Bronchus fibroblast of lung (primary cell): ENCODE data around the gene GAS7.

DNA sequence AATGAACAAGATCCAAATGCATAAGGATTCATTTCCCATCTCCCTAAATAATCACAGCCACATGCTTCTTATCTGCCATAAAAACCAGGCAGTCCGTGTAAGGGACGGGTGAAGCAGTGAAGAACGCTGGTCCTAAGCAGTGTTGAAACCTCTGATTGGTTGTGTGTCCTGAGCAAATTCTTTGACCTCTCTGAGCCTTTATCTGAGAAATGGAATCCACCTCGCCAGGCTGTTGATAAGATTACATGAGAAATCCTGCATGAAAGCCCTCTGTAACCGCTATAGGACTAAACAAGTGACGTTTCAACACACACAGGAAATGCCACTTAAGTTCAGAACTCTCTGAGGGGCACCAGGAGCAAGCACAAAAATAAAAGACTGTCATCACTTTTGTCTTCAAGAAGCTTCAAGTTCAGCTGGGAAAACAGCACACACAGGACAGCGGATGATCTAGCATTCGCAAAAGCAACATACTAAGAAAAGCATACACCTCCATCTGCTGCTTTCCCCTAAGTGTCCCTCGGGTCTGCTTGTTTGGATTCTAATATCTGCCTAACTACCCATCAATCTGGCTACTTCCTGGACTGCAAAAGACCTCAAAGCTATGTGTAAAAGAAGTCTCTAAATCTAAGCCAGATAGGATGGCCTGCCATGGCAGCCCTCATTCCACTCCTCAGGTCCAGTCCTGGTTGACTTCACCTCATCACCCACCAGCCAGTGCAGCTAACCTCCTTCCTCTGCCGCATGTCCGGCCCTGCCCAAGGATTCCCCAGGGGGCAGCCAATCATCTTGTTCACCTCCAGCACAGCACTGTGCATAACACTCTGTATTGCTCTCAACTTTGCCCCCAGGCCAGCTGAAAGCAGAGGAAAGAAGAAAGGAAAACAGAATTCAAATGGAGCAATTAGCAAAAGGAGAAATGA lies 26.6 kb downstream of the GAS7 start:
- RAMPAGE, long total RNA: no peak

DNA sequence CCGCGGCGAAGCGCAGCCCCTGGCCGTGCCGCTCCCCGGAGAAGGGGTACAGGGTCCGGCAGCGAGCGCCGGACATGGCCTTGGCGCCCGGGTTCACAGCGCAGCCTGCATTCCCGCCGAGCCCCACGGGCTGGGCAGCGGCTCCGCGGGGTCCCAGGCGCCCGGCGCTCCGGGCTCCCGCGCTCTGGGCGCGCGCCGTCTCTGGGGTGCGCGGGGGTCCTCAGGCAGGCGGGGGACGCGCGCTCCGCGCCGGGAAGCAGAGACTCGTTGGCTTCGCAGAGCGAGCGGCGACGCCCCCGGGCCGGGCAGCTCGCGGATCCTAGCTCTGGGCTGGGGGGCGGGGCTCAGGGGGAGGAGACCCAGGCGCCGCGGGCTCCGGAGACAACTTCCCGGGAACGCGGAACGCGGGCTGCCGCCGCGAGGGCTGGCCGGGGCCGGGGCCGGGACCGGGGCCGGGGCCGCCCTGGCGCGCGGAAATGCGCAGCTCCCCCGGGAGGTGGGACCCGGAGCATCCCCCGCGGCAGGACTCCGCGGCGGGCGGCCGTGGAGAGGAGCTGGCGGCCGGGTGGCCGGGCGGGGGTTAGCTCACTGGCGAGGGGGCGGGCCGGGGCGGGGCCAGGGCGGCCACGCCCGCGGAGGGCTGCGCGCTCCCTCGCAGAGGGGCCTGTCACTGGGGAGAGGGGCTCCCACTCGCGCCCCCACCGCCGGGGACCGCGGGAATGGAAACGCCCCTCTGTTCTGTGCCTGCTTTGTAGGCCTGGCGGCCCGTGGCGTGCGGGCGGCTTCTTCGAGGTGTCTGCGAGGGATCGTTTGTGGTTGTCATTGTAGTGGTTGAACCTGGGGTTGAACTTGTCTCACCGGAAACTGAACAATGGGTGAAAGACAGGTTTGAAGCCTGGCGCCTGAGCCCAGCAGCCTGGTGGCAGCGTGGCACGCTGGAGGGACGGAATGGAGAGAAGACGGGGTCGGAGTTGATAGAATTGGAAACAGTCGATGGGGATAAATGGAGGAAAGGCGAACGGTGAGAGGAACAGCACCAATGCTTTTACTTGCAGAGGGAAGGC lies at the start of gene GAS7:
TSS of gene GAS7 (minus strand) at position 292 of the 1,064 bp plus-strand sequence.
- RAMPAGE, long total RNA: no peak

DNA sequence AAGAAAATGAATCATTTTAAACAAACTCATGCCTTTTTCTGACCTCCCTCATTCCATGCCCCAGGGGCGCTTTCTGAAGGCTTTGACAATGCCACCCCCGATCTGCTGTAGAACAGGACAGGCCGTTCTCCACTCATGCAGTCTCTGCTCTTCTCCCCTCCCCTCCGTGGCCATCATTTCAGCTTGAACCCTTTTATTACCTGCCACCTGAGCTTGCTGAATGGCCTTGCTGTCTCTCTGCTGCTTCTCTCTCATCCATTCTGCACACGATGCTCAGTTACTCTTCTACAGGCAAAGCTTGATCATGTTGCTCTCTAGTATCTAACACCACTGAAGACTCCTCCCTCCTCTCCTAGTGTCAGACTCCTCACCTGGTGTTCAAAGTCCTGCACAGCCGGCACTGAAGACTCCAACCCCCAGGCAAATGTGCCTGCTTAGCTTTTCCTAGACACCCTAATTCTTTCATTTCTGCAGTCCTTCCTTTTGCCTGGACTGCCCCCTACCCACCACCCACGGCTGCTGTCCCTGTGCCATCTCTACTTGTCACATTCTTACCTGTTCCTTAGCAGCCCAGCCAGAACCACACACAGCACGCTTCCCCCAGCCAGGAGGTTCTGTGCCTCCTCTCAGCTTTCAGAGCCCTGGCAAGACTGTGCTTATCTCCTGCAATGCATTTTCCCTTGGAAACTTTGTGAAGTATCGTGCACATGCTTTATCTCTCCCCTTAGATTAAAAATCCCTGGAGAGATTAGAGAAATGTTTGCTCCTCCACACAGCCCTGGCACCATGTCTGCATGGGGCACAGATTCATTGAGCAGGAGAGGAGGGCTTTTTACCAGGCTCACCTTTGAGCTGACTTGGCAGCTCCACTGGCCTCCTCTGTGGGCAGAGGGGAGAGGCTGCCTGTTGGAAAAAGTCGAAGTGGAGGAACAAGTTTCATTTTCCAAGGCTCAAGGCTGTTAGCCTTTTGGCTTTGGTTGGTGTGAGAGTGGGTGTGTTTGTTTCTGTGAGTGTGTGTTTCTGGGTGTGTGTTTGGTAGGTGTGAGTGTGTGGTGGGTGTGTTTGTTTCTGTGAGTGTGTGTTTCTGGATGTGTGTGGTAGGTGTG lies 5.9 kb downstream of the TMEM238L start:
- RAMPAGE, long total RNA: no peak

- RAMPAGE, long total RNA: no peak
Measured at GRCh38 chr17:10815159-10815725, 11.3 kb upstream of the TMEM238L start.

DNA sequence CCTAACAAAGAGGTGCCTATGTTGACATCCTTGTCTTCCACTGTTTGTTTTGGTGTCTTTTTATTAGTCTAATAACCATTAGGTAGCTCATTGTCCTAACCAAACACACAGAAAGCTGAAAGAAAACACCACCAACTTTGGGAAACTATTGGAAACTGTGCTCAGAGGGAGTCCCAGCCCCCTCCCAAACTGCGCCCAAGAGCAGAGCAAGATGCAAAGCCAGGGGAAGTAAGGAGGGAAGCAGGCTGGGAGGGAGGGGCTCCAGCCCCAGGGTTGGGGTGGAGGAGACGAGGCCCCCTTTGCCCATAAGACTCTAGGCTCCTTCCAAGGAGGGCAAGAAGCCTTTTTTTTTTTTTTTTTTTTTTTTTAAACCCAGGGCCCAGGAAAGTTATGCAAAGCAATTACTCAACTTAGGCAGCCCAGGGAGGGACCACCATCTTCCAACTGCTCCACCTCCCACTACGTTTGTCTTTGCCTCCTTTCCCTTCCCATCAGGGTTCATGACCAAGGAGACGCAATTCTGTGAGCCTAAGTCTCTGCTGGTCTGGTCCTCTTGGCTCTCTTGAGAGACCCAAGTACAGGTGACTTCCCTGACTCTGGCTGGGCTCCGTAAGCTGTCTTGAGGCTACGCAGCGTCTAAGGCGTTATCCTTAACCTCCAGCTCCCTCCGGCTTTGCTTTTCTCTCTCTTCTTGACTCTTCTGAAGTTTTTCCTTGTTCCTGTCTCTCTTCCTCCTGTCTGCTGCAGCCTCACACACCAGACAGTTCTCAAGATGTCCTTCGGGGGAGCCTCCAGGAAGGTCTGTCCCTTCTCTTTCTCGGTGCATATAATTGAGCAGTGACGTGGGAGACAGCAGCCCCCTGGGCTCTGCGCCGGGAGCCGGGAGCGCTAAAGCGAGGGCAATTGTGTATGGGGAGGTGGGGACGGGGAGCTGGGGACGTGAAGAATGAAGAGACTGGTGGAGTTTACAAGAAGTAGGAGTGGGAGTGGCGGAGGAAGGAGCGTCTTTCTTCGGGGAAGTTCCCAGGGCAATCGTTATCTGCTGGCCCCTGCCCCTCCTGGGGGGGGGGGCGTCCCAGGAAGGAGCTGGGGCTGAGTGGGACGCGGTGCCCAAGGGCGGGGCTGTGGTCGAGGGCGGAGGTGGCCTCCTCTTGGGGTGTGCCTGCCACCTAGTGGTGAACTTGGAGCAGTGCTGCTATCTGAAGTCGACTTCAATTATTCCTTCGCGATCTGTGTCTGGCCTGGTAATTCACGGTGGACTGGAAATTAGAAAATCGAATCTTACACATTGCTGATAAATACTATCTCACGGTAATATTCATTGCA lies 6.7 kb upstream of the PIRT start:
- RAMPAGE, long total RNA: no peak

DNA sequence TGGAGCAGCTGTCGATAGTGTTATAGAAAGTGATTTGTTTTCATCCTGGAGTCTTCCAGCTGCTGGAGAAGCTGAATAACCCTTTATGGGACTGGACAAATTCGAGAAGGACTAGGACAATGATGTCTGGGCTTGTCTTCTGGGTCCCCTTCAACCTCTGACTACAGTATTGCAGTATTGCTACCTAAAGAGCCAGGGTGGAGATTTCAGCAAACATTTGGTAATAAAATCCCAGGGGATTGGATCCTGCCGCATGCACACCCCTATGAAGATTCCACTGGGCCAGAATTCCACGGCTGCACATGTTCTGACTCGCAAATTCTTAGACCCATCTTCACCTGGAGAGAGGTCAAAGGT lies 93.5 kb upstream of the PIRT start:
- RAMPAGE, long total RNA: no peak

- RAMPAGE, long total RNA: no peak
Measured at GRCh38 chr17:11240010-11240881, 767 bp upstream of the SHISA6 start.

GRCh38 chr17:11975024-11975549 lies 22.2 kb downstream of the ZNF18 start:
- RAMPAGE, long total RNA: no peak

- RAMPAGE, long total RNA: no peak
Measured at GRCh38 chr17:11976281-11976944, 20.9 kb downstream of the ZNF18 start.

DNA sequence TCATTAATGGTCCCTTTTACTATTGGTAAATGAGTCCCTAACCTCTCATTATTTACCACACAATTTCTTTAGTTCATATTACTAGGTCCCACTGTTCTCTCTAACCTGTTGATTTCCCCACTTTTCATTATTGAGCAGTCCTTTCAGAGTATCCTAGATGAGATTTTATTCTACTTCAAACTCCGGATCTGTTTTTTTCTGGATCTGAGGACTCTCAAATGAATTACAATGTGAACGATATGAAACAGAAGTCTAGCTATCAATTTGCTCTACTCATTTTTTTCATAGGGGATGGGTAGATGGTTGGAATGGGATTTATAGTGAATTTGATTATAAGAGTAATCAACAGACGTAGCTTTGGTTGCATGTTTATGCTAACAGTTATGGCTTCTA lies 3.3 kb downstream of the MAP2K4 start:
- RAMPAGE, long total RNA: no peak

- RAMPAGE, long total RNA: no peak
Measured at GRCh38 chr17:12983985-12984935, 33.6 kb downstream of the ELAC2 start.

DNA sequence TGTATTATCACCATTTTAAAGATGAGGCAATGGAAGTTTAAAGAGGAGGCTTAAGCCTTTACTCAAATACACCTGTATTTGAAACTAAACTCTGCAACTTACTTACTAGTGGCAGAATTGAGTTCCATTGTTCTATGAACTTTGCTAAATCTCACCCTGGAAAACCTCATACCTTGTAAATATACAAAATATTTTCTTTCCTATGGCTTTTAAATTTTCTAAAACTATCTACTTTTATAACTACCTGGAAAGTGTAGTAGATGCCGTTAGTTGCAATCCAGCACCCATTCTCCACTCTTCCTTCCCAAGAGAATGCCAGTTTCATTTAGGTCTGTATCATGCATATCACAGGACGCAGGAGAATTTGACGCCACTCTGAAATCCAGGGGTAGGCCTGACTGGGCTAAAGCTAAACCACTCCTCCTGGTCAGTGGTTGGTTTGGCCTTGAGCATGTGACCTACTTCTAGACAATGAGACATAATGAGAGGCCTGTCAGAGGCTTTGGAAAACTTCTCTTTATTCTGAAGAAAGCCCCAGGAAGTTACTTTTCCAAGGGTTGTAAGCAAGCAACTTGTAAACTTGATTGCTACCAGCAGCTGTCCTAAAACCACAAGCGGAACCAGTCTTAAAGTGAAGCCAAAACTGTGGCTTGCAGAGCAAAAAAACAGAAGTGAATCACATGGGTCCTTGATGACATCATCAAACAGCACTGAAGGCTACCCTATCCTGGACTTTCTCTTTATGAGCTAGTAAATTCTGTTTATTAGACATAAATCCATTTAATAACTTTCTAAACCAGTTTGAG lies 138.3 kb upstream of the COX10 start:
- RAMPAGE, long total RNA: no peak

GRCh38 chr17:14196408-14196929 lies 40.2 kb downstream of the CDRT15 start:
- RAMPAGE, long total RNA: no peak

DNA sequence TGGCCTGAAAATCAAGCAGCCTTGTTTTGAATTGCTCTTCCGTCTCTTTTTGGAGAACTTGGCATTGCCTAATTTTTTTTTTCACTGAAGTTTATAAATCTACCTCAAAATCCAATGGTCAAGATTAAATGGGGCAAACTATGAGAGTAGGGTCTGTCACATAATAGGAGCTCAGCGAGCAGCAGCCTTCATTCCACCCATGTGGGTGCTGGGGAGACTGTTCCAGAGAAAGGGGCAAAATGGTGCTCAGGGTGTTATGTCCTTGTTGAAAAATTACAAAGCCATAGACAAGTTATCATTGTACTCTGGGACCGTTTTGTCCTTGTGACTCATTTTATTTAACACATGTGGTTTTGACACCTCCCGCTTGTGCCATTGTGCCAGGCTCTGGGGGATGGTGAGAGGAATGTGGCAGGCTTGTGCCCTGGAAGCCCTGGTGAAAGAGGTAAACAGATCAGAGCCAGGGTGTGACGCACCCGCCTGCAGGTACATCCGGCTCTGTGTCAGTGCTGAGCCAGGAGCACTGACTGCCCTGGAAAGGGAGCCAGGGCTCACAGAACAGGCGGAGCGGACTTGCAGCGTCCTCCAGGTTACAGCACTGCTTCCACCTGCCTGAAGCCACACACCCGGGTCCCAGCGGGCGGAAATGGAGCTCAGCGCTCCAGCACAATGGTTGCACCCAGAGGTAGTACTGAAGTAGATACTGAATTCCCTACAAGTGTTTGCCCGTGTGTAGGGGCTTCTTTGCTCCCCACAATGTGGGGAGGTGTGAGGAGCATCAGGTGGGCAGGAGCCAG lies 30.8 kb downstream of the CDRT15 start:
- RAMPAGE, long total RNA: no peak

GRCh38 chr17:14209008-14209707 lies 27.5 kb downstream of the CDRT15 start:
- RAMPAGE, long total RNA: no peak

DNA sequence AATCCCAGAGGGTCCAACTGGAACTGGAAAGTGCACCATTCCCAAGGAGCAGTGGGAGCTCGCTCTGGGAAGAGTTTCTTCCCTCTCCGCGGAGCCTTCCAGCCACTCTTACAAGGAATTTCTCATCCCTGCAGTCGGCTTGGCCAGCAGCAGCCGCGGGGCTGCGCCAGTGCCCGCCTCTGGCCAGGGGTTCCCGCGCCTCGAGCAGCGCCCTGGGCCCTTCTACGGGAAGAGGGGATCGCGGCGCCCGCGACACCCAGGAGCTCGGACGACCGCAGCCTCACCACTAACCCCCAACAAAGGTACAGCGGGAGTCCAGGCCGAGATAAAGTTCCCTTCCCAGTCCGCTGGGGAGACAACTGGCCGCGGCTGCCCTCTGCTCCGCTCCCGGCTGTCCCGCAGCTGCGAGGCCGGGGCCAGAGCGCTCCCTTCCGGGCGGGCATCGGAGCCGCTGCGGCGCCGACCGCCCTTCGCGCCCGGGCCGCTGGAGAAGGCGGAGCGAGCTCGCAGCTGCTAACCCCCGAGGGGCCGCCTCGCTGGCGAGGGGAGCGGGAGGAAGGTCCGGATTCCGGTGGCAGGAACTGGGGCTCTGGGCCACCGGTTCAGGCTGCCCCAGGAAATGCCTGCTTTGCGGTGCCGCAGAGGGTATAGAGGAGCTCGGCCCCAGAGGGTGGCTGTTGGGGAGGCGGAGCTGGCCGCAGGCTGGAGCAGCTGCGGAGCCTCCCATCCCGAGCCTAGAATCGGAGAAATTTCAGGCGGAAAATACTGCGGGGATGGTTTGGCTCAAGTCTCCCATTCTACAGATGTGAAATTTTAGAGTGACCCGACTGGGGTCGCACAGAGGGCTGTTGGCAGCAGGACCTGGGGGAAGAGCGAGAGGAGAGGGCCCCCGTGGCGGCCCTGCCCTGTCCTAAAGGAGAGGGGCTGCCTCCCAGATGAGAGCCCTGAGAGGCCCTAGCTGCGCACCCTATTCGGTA lies 3.5 kb upstream of the HS3ST3B1 start:
- RAMPAGE, long total RNA: no peak

DNA sequence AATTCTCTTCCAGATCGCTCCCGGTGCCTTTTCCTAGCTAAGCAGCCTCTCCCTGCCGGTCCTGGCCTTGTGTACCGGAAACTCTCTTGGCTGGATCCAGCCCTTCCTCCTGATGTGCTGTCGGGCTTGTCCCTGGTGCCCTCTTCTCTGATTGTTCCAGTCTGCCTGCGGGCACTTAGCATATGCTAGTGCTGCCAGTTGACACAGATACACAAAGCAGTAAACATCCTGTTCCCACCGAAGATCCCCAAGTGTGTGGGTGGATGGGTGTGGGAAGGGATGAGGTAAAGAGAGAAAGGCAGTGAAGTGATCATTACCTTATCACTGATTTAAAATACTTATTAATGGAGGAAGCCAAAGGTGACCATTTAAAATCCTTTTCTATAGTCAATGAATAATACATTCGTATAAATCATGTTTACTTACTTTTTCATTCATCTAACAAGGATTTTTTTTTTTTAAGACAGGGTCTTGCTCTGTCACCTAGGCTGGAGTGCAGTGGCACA lies 9.8 kb downstream of the HS3ST3B1 start:
- RAMPAGE, long total RNA: no peak

DNA sequence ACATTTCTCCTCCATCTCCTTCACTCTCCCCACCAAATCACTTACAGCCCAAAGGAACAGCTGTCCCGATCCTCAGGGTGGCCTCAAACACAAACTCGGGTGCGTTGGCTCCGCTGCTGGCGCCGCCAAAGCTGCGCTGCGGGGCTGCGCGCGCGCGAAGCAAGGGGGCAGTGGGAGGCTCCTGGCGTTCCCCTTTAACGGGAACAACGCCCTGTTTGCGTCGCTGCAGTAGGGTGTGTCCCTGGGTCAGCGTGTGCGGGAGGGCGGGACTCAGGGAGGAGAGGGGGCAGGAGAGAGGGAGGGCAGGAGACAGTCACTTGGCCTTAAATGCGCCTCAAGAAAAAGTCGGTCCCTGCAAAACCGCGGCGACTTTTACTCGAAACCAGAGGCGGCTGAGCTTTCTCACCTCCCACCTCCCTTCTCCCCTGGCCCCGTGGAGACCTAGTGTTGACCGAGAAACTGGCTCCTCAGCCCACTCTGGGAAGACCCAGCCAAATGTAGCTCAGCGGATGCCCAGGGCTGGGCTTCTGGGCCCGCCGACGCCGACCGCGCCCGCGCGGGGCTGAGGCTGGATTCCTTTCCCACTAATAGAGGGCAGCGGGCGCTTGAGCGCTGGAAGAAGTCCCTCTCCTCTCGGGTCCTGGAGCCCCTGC lies 2.6 kb downstream of the PMP22 start:
- RAMPAGE, long total RNA: start-site peak on the minus strand centred at position 158 of the sequence, 50 bp wide, 300 and 73 reads in 2 replicates

- RAMPAGE, long total RNA: no peak
Measured at GRCh38 chr17:15364580-15365027, 23.2 kb upstream of the TEKT3 start.

DNA sequence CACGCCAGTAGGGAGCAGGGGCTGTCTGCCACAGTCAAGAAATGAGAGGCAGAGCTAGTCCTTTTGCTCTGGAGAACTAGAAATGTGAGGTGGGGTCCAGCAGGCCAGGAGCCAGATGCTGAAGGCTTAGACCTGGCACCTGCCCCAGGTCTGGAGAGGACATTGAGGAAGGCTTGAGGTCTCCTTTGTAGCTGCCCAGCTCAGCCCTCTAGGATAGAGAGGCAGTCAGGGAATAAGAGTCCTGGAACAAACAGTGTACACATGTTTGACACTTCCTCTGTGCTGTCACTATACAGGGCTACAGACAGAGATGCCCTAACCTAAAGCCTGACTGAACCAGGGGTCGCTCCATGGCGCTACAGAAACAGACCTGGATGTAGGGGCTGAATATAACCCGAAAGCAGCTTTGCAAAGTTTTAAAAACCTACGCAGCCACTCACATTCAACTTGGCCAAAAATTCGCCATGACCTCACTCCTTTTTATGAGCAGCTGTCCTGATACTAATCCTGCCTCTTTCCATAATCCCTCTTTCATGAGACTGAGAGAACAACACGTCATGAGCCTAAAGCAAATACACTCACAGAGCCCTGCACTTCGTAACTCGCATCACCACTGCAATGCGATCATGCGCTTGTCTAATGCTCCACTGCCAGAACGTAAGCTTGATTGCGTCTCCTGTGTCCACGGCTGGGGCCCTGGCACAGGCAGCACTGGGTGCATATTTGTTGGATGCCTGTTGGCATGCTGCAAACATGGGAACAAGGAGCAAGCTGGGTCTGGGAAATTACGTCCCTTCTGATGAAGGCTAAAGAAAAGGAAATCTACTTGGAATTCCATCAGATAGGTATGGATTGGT lies 36.4 kb downstream of the CDRT4 start:
- RAMPAGE, long total RNA: no peak